ENCODE data around the gene IL20RA.

- RRBS, 2 experiments: no CpG with 5 or more reads among the region's 7 CpGs
CAGE:
- cytosol, long polyA minus RNA: no peak
- cytosol, long polyA plus RNA: no peak
- long polyA plus RNA: no peak
- nucleus, long polyA minus RNA: no peak
- nucleus, long polyA plus RNA: no peak
Observed at GRCh38 chr6:135321001-135321638, 140.0 kb downstream of the MYB start.

- RRBS, 2 experiments: no CpG with 5 or more reads among the region's 1 CpG
CAGE:
- cytosol, long polyA minus RNA: no peak
- cytosol, long polyA plus RNA: no peak
- long polyA plus RNA: no peak
- nucleus, long polyA minus RNA: no peak
- nucleus, long polyA plus RNA: no peak
Observed at GRCh38 chr6:135368860-135369367, 128.6 kb downstream of the AHI1 start.

DNA sequence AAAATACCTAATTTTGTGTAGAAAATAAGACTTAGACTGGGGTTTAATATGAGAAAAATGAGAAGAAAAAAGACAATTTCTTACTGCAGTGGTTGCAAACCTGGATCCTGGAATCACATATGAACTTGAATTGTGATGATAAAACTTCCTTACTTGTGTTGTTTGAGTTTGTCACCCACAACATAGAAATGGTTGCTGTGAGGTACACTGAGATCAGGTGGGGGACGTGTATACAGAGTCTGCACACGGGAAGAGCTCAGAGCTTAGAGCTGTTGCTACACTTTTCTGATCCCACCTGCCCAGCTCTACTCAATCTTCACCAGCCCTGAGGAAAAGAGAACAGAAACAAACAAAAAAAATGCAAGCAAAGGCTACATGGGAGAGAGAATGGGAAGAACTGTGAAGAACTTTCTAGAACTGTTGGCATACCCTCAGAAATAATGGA lies 133.1 kb downstream of the PDE7B start:
- RRBS, 2 experiments: no CpG with 5 or more reads among the region's 2 CpGs
CAGE:
- cytosol, long polyA minus RNA: no peak
- cytosol, long polyA plus RNA: no peak
- long polyA plus RNA: no peak
- nucleus, long polyA minus RNA: no peak
- nucleus, long polyA plus RNA: no peak

DNA sequence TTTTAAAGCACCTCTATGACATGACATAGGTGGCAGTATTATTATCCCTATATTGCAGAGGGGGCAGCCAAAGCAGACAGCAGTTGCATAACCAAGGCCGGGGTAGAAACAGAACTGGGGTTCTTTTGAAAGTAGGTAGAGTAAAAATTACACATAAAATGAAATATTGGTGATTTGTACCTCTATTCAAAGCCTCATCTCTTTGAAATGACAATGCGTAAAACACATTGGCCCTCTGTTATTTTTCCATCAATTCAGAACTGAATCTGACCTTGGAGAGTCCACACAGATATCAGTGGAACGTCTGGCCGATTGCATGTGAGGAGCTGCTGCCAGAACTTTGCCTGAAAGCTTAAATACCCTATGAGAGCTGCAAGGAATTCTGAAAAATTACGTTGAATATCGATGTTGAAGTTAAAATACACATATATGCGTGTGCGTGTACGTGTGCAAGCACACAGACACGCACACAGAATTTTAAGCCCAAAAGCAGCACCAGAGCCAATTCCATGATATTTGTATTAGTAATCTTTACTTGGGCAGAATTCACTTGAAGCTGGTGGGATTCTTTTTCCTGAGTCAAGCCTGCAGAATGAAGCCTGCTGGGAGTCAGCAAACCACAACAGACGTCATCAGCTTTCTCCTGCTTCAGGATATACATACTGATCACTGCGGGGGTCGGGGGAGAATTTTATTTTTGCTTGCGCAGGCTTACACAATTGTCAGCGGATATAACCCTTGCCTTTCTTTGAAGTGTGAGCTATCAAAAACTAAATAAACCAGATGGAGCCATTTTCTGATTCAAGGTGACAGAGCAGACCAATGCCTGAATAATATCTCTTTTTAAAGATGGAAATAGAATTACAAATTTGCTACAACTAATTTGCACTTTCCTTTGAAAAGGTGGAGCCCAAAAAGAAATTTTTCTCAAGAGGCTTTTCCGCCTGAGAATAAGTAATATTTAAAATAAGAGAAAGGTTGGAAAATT lies 163.4 kb downstream of the PDE7B start:
- RRBS, 2 experiments: no CpG with 5 or more reads among the region's 16 CpGs
CAGE:
- cytosol, long polyA minus RNA: no peak
- cytosol, long polyA plus RNA: no peak
- long polyA plus RNA: no peak
- nucleus, long polyA minus RNA: no peak
- nucleus, long polyA plus RNA: no peak

GRCh38 chr6:136037229-136037707 lies 185.8 kb downstream of the PDE7B start:
- RRBS, 2 experiments: no CpG with 5 or more reads among the region's 6 CpGs
CAGE:
- cytosol, long polyA minus RNA: no peak
- cytosol, long polyA plus RNA: no peak
- long polyA plus RNA: no peak
- nucleus, long polyA minus RNA: no peak
- nucleus, long polyA plus RNA: no peak

GRCh38 chr6:136103336-136104103 lies 146.6 kb downstream of the MTFR2 start:
- RRBS, 2 experiments: no CpG with 5 or more reads among the region's 10 CpGs
CAGE:
- cytosol, long polyA minus RNA: no peak
- cytosol, long polyA plus RNA: no peak
- long polyA plus RNA: no peak
- nucleus, long polyA minus RNA: no peak
- nucleus, long polyA plus RNA: no peak

- RRBS, 2 experiments: no CpG with 5 or more reads among the region's 5 CpGs
CAGE:
- cytosol, long polyA minus RNA: no peak
- cytosol, long polyA plus RNA: no peak
- long polyA plus RNA: no peak
- nucleus, long polyA minus RNA: start-site peak on the minus strand at chr6:136268315-136268528, 32 reads
- nucleus, long polyA plus RNA: no peak
Observed at GRCh38 chr6:136267935-136268786, 18.1 kb upstream of the MTFR2 start.

DNA sequence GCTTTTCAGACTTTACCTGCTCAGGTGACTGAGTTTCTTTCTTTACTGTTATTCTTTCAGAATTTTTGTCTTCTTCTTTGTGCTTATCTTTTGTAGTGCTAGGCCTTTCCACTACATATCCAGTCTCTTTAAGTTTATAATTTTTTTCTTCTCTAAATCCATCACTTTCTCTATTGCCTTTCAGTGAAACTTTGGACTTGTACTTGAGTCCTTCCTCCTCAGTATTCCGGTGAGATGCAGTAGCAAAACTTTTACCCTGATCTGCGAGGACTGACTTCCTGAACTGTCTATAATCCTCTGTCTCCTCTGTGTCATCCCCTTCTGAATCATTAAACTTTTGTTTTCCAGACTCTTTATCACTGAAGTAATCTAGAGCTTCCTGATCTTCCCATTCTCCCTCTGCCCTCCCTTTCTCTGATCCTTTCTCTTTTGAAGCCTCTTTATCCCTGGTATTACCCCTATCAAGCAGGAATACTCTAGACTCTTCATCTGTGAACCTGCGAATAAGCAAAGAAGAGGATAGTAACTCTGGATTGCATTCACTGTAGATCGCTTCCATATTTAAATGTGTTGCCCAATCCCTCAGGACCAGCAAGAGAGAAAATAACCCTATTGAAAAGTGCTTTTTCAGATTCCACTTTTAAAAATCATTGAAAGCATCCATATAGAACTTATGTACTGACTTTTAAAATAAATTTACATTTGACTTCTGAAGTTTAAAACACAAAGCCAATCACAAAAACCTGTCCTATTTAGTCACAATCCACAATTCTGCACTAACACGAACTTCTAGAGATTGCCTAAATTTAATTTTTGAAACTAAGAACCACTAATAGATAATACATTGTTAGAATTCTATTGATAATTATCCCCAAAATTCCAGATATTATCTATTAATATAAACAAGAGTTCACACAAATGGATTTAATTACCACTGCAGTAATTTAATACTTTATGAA lies 13.4 kb downstream of the BCLAF1 start:
- RRBS, 2 experiments: no CpG with 5 or more reads among the region's 5 CpGs
CAGE:
- cytosol, long polyA minus RNA: no peak
- cytosol, long polyA plus RNA: no peak
- long polyA plus RNA: no peak
- nucleus, long polyA minus RNA: no peak
- nucleus, long polyA plus RNA: no peak

DNA sequence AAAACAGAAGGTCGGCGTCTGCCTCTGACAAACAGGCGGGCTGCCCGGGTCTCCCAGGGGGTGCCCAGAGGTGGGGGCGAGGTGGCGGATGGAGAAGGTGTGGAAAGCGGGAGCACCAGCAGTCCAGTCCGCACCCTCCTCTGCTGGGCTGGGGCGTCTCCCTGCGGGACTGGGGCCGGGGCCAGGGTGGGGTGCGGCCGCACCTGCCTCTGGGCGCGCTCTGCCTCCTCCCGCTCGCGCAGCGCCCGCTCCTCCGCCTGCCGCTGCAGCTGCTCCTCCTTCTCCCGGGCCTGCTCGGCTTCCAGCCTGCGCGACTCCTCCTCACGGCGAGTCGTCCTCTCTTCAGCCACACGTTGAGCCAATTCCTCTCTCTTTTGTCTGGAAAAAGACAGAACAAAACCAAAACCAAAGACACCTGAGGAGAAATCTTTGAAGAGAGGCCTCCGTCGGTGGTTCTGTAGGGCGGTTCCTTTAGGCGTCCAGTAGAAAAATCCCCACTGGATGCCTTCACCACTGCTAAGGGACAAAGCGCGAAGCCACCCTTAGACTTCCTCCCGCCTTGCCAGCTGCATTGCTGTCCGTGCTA lies 71.2 kb upstream of the BCLAF1 start:
- RRBS, 2 experiments: 73 to 84% methylated on average over 7 to 10 of the region's 38 CpGs
CAGE:
- cytosol, long polyA minus RNA: no peak
- cytosol, long polyA plus RNA: no peak
- long polyA plus RNA: no peak
- nucleus, long polyA minus RNA: no peak
- nucleus, long polyA plus RNA: no peak

- RRBS, 2 experiments: no CpG with 5 or more reads among the region's 2 CpGs
CAGE:
- cytosol, long polyA minus RNA: no peak
- cytosol, long polyA plus RNA: no peak
- long polyA plus RNA: no peak
- nucleus, long polyA minus RNA: no peak
- nucleus, long polyA plus RNA: no peak
Observed at GRCh38 chr6:136579187-136579634, 29.0 kb upstream of the MAP7 start.

GRCh38 chr6:136581005-136581204 lies 30.7 kb upstream of the MAP7 start:
- RRBS, 2 experiments: no CpG with 5 or more reads among the region's 1 CpG
CAGE:
- cytosol, long polyA minus RNA: no peak
- cytosol, long polyA plus RNA: no peak
- long polyA plus RNA: no peak
- nucleus, long polyA minus RNA: no peak
- nucleus, long polyA plus RNA: no peak

DNA sequence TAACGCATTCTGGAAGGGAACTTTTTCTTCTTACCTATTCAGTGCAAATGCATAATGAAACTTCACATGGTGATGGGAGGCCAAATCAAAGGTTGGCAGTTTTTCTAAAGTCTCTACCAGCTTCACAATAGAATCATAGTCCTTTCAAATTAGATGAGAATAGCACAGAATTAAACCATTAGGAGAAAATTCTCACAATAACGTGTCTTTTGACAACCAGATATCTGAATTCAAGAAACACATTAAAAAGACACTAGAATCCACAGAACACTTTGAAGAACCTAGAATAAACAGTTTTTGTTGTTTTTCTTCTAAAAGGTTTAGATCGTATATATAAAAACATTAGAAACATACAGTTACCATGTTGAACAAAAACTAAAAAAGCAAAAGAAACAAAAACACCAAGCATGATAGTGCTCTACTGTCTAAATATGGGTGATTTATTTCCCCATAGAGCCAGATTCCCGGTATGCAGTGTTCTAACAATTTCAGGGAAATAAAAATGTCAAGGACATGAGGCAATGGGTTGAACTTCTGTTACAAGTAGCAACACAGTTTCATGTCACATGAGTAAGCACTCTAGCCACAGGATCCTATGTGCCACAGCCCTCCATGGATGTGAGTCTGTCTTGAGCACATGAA lies 96.2 kb downstream of the MAP3K5 start:
- RRBS, 2 experiments: no CpG with 5 or more reads among the region's 4 CpGs
CAGE:
- cytosol, long polyA minus RNA: no peak
- cytosol, long polyA plus RNA: no peak
- long polyA plus RNA: no peak
- nucleus, long polyA minus RNA: no peak
- nucleus, long polyA plus RNA: no peak

DNA sequence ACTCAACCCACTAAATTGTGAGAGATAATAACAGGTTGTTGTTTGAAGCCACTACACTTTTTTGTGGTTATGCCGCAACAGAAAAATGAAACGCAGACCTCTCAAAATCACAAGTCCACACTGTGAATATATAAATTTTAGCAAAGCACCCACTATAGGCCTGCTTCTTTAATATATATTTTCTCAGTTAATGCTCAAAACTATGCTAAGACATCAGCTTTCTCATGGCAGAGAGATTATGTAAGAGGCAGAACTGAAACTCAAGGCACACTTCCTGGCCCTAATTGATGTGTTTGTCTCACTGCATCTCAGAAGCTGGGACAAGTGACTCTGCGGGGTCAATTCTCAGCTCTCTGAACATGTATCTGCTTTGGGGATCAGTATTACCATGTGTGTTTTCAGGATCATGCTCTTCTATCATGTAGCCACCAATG lies 27.7 kb downstream of the MAP3K5 start:
- RRBS, 2 experiments: no CpG with 5 or more reads among the region's 3 CpGs
CAGE:
- cytosol, long polyA minus RNA: no peak
- cytosol, long polyA plus RNA: no peak
- long polyA plus RNA: no peak
- nucleus, long polyA minus RNA: no peak
- nucleus, long polyA plus RNA: no peak

DNA sequence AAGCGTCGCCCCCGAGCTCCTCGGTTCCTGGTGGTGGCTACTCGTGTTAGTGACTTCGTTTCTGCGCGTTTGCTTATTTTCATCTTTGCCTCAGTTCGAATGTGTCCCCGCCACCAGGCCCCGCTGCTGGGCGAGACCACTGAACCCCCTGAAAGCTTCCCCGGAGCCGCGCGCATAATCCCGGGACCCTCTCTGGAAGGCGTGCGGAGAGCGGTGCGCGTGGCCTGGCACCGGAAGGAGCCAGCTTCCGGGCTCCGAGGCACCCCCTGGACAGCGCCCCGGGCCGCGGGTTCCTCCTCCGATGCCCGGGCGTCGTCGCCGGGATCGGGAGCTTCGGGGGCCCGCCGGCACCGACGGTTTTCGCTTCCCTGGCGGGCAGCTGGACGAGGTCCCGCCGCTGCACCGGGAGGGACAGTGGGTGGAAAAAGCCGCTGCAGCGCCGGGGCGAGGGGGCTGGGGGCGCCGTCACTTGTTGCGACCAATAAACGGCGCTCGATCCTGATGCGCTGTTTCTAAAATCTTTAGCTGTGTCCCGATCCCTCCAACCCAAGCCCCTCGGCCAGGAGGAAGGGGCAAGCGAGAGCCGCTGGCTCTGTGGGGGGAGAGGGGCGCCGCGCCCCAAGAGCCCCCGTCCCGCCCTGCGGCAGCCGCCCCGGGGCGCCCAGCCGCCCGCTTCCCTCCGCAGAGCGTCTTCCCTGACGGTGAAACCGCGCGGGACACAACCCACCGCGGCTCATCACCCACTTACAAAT lies 543 bp upstream of the SLC35D3 start:
- RRBS, 2 experiments: 32 to 35% methylated on average over 16 of the region's 81 CpGs
CAGE:
- cytosol, long polyA minus RNA: no peak
- cytosol, long polyA plus RNA: no peak
- long polyA plus RNA: no peak
- nucleus, long polyA minus RNA: no peak
- nucleus, long polyA plus RNA: no peak

DNA sequence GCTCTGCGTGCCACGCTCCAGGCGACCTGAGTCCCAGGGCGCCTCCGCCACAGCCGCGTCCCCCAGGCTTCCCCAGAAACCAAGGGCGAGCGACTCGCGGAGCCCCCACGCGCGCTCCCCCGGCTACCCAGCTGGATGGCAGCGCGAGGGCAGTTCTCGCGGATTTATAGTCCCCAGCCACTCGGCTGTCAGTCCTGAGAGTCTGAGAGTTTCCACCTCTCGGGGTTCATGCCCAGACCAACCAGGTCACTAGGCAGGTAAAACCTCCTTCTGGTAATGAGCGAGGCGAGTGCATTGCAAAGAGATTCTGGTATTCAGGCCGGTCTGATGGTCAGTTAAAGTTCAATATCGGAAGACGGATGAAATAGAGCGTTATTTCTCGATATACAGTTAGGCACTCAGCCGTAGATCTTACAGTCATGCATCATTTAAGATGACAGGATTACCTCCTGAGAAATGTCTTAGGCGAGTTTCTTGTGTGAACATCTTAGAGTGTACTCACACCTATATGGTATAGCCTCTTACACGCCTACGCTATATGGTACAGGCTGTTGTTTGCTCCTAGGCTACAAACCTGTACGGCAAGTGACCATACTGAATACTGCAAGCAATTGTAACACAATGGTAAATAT lies at the start of gene IL20RA:
Gene IL20RA (minus strand): TSS at position 137 of the 632 bp plus-strand sequence.
- RRBS, 2 experiments: no CpG with 5 or more reads among the region's 33 CpGs
CAGE:
- cytosol, long polyA minus RNA: no peak
- cytosol, long polyA plus RNA: no peak
- long polyA plus RNA: no peak
- nucleus, long polyA minus RNA: no peak
- nucleus, long polyA plus RNA: no peak

CAGE:
- cytosol, long polyA minus RNA: no peak
- cytosol, long polyA plus RNA: no peak
- long polyA plus RNA: no peak
- nucleus, long polyA minus RNA: no peak
- nucleus, long polyA plus RNA: no peak
Observed at GRCh38 chr6:137102932-137103528, 58.3 kb upstream of the IL20RA start.

DNA sequence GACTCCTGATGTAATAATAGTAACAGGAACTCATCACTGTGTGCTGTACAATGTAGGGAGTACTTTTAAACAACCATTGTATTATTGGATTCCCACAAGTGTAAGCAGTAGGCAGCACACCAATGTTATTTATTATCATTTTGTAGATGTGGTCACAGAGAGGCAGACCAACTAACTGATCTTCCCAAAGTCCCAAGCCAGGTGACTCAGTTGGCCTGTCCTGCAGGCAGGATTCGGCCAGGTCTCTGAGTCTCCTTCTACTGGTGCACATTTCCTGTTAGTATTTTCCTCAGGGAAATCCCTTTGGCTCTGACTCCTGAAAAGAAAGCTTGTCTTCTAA lies 14.5 kb upstream of the IFNGR1 start:
- RRBS, 2 experiments: no CpG with 5 or more reads among the region's 1 CpG
CAGE:
- cytosol, long polyA minus RNA: no peak
- cytosol, long polyA plus RNA: no peak
- long polyA plus RNA: no peak
- nucleus, long polyA minus RNA: no peak
- nucleus, long polyA plus RNA: no peak

GRCh38 chr6:137241575-137242149 lies 22.5 kb upstream of the IFNGR1 start:
- RRBS, 2 experiments: no CpG with 5 or more reads among the region's 3 CpGs
CAGE:
- cytosol, long polyA minus RNA: no peak
- cytosol, long polyA plus RNA: no peak
- long polyA plus RNA: no peak
- nucleus, long polyA minus RNA: no peak
- nucleus, long polyA plus RNA: no peak

DNA sequence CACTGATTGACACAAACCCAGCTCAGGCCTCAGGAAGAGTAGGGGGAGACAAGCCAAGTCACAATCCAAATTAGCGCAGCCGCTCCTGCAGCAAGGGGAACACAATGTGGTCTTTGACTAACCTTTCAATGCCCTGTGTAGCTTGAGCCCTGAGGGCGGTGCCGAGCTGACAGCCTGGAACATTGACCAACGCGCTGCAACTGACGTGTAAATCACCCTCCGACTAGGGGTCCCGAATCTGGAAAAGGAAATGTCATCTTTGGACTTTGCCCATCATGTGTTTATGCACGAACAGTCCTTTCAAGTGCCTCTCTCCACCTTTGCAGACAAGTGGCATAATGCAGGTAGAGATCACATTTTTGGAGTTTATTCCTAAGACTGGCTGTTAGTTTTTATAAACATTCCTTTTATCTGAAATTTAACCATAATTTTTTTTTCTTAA lies 136.6 kb downstream of the OLIG3 start:
- RRBS, 2 experiments: no CpG with 5 or more reads among the region's 10 CpGs
CAGE:
- cytosol, long polyA minus RNA: start-site peak on the plus strand centred at position 307 of the sequence, 46 bp wide, 45 reads
- cytosol, long polyA plus RNA: no peak
- long polyA plus RNA: no peak
- nucleus, long polyA minus RNA: no peak
- nucleus, long polyA plus RNA: no peak

DNA sequence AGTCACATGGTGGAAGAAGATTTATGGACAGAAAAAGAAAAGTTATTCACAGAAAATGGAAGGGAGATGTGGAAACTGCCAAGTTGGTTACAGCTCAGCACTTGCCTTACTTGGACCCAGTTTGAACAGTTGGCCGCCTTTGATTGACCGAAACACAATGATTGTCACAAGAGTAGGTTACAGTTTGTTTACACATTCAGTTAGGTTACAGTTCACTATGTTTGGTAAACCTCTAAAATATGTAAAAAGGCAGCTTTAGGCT lies 116.2 kb downstream of the OLIG3 start:
- RRBS, 2 experiments: no CpG with 5 or more reads among the region's 2 CpGs
CAGE:
- cytosol, long polyA minus RNA: no peak
- cytosol, long polyA plus RNA: no peak
- long polyA plus RNA: no peak
- nucleus, long polyA minus RNA: no peak
- nucleus, long polyA plus RNA: no peak

Data from HepG2 (cell line).